Glomerular endothelial cell (primary cell): ENCODE results near the gene SLC7A5.

DNA sequence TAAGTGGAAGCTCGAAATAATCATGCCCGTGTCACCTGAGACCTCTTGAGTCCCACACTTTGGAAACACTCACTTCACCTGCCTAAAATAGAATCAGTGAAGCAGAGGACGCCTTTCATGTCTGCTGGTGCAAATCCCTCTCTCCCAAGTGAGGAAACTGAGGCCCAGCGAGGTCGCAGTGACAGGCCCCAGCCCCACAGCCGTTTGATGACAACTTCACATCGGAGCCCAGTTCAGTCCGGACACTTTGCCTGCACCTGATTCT lies 284.6 kb downstream of the C16orf95 start:
- RAMPAGE, long total RNA = no peak

- RAMPAGE, long total RNA = no peak
These were observed 273.8 kb downstream of the C16orf95 start for GRCh38 chr16:87043322-87043790.

GRCh38 chr16:87062553-87063255 lies 254.5 kb downstream of the C16orf95 start:
- RAMPAGE, long total RNA = no peak

GRCh38 chr16:87161971-87162346 lies 155.2 kb downstream of the C16orf95 start:
- RAMPAGE, long total RNA = no peak

- RAMPAGE, long total RNA = no peak
These were observed 11.6 kb upstream of the C16orf95 start for GRCh38 chr16:87328455-87329467.

- RAMPAGE, long total RNA = no peak
These were observed 27.3 kb upstream of the C16orf95 start for GRCh38 chr16:87344331-87345027.

DNA sequence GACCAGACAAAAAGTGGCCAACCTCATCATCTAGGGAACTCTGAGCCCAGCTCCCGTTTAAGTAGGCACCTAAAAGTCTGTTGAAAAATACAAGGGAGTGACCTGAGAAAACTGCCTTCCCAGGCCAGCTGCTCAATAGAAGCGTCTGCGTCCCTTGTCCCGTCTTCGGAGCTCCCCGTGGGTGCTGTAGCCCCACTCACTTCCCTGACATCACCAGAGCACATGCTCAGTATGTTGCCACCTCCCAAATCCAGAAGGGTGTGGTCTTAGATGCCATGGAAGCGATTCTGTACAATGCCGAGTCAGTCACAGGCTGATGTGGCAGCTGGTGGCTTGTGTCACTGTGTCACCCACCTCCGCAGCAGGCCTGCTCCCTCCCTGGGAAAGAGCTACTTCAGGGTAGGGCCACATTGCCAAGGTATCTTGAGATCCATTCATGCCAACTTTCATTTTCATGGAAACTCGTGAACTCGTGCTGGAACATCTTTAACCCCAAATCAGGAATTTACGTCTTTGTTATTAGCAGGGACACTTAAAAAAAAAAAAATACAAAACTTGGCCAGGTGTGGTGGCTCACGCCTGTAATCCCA lies 13.2 kb downstream of the MAP1LC3B start:
- RAMPAGE, long total RNA = no peak

DNA sequence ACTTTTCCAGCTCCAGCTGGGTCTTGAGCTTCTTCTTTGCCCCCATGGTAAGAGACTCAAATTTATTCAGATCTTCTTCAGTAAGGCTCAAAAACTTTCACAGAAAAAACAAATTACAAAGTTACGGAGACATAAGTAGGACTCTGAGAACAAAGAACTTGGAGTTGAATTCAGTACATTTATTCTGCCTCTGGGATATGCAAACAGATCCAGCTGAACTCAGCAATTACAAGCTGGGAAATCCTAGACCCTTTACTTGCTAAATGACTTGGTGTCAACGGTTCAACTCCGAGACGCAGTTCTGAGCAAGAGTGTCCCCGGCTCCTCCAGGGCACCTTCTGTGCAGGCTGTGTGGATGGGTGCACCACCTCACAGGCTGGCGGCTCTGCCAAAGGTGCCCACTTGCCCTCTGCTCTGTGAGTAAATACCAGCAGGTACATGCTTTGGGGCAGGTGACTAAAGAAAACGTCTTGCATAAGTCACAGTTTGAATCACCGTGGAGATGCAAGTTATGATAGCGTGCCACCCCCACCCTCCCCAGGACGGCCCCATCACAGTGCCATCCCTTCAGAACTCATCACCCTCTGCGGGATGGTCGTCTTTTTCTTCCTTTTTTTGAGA lies 23.2 kb downstream of the MAP1LC3B start:
- RAMPAGE, long total RNA = no peak

GRCh38 chr16:87461295-87462214 lies 31.3 kb downstream of the ZCCHC14 start:
- RAMPAGE, long total RNA = no peak

GRCh38 chr16:87536081-87536843 lies 43.4 kb upstream of the ZCCHC14 start:
- RAMPAGE, long total RNA = no peak

DNA sequence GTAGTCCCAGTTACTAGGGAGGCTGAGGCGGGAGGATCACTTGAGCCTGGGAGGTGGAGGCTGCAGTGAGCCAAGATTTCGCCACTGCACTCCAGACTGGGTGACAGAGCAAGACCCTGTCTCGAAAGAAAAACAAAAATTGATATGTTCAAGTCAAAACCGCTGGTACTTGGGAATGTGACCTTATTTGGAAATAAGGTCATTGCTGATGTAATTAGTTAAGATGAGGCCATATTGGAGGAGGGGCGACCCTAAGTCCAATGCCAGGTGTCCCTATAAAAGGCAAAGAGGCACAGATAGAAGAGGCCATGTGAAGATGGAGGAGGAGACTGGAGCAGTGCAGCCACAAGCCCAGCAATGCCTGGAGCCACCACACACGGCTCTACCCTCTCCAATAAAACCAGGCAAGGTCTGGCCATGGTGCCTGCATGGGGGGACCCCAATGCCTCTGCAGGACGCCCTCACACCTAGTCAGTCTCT lies 50.8 kb upstream of the JPH3 start:
- RAMPAGE, long total RNA = no peak

GRCh38 chr16:87723120-87723776 lies 42.5 kb downstream of the KLHDC4 start:
- RAMPAGE, long total RNA = no peak

DNA sequence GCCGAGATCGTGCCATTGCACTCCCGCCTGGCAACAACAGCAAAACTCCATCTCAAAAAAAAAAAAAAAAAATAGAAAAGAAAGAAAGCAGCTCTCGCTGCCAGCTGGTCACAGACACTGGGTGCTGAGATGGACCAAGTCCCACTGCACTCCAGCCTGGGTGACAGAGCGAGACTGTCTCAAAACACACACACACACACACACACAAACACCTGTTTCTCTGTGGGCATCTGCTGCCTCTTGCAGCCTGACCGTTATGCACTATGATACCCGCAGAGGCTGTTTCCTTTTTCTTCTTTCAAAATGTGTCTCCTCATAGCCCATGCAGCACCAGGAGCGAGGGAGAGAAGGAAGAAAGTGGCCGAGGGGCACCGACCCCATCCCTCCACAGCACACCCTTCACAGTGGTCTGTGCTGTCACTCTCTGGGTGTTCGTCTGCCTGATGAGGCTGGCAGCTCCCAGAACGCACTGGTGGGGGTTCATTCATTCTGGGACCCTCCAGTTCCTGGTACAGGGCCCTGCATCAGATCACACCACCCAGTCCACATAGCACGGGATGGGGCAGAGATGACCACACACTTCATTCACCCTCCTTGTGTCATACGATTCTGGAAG lies 37.0 kb upstream of the KLHDC4 start:
- RAMPAGE, long total RNA = no peak

DNA sequence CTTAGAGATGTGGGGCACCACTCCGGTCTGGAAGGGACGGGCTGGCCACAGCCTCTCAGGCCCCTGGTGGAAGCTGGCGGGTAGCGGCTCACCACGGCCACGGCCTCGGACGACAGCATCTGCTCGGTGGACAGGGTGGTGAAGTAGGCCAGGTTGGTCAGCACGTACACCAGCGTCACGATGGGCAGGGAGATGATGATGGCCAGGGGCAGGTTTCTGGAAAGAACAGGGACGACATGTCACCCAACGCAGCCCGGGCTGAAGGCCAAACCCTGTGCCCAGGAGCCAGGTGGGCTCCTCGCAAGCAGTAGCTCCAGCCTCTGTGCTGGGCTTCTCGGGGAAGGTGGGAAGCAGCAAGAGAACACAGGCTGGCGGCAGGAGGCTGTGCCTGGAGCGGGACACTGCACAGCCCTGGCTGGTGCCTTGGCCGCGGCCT lies 29.7 kb downstream of the SLC7A5 start:
- RAMPAGE, long total RNA = no peak

DNA sequence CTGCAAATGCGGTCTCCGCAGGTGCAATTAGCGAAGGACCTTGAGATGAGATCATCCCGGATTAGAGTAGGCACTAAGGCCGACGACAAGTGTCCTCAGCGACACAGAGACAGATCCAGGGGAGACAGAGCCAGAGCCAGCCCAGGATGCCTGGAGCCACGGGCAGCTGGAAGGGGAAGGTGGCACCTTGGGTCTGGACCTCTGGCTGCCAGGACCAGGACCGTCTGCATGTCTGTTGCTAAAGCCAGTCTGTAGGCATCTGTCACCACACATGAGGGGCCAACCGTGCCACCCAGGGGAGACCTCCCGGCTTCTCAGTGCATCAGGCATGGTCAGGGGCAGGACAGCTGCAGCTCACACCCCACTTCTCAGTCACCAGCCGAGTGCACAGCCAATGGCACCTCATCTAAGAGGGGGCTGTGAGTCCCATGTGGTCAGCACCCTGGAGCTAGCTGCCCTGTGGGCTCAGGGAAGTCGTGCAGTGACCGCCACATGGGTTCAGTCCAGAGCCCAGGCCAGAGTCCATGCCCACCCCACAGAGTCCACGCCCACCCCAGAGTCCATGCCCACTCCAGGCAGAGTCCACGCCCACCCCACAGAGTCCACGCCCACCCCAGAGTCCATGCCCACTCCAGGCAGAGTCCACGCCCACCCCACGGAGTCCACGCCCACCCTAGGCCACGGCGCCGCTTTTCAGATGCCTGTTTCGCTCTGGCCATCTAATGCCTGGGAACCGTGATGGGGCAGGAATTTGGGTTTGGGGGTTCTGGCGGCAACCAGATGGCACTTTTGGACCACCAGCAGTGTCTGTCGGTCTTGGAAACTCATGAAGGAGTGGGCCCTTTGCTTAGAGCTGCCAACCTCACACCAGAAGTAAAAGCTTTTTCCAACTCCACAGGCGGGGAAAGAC lies 24.2 kb downstream of the SLC7A5 start:
- RAMPAGE, long total RNA = no peak

DNA sequence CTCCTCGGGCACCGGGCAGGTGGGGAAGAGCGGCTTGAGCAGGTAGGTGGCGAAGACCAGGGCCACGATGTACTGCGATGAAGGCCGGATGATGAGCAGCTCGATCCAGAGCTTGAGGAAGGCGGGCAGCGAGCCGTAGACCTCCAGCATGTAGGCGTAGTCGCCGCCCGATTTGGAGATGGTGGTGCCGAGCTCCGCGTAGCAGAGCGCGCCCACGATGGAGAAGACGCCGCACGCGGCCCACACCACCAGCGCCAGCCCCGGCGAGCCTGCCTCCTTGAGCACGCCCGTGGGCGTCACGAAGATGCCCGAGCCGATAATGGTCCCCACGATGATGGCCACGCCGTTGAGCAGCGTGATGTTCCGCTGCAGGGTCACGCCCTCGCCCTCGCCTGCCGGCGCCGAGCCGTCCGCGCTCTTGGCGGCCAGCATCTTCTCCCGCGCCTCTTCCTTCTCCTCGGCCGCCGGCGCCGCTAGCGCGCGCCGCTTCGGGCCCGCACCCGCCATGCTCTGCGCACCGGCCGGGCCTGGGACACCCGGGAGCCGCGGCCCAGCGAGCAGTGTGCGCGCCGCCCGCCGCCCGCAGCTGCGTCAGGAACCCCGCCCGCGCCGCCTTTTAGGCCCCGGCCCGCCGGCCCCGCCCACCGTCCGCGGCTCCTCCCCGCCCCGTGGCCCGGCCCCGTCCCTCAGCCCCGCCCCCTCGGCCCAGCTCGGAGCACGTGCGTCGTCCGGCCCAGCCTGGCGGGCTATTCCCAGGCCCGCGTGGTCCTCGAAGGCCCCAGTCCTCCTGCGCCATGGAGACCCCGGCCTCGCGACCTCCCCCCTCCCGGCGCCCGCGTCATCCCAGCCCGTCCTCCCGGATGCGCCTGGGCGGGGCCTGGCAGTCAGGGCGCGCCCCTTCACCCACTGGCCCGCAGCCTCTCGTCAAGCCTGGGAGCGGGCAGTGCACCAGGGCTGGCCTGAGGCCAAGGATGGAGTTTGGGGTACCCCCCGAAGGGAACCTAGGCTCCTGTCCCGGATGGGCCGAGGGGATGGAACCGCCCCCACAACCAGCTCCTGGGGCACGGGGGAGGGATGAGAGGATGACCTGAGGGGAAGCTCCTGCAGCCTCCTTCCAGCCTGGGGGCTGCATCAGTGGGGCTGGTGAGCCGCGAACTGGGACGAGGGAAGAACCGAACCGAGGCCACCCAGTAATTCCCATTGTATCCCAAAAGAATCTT lies at the start of gene SLC7A5:
Gene SLC7A5, minus strand, starts transcription at position 592 of the 1,220 bp plus-strand sequence.
- RAMPAGE, long total RNA = no peak

DNA sequence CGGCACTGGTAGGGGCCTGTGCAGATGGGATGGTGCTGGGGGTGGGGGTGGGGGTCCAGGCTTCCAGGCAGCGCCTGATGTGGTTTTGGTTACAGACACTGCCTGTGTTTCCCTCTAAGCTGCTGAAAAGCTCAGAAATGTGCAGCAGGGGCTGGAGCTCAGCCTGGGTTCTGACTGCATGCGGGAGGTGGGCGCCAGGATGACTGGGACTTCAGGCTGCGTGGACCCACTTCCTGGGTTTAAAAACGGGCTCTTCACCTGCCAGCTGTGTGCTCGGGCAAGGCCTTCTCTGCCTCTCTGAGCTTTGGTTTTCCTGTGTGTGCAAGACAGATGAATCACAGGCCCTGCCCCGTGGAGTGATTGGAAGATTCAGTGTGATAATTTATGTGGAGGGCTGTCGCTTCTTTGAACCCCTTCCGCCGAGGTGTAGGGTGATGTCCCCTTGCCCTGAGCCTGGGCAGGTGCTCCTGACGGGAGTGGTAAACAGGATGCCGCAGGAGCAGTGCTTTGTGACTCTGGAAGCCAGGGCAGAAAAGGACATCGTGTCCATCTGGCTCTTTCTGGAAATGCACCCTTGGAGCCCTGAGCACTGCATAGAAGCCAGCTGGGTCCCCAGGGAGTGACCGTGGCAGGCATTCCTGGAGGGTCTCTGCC lies 28.3 kb upstream of the SLC7A5 start:
- RAMPAGE, long total RNA = no peak

GRCh38 chr16:87918794-87919135 lies 17.6 kb downstream of the CA5A start:
- RAMPAGE, long total RNA = no peak

DNA sequence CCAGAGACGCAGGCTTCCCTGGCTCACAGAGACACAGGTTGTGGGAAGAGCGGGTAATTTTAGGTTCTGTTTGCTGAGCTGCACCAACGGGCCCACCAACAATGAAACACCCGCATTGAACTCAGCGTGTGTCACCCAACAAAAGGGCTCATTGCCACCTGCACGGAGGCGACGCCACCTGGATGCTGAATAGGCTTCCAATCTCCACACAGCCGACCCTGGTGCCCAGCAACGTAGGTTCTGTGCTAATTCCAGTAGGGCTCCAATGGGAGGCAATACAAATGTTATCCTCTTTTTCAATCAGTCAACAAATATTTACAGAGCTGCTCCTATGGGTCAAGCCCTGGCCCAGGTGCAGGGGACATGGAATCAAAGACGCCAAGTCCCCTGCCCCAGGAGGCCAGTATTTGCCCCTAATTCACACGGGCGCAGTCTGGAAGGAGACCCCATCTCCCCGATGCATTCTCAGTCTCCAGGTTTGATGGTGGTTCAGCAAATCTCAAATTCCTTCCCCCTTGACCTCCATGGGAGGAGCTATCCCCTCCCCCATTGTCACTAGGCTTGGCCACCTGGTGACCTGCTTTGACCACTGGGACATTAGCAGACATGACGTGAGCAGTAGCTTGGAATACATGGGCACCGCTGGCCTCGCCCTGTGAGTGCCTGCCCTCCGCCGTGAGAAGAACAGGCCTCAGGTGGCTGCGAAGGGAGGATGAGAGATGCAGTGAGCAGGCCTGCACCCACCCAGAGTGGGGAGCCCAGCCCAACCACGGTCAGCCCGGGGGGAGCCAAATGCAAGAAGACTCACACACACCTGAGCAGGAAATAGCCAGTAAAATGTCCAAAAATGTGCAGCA lies 3.8 kb downstream of the CA5A start:
- RAMPAGE, long total RNA = no peak

DNA sequence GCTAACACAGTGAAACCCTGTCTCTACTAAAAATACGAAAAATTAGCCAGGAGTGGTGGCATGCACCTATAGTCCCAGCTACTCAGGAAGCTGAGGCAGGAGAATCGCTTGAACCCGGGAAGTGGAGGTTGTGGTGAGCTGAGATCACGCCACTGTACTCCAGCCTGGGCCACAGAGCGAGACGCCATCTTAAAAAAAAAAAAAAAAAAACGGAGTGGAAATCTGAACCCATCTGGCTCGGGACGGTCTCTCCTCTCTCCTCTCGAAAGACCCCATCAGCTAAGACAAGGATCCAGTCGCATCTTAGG lies 394 bp downstream of the CA5A start:
- RAMPAGE, long total RNA = no peak